ENCODE measurements around a stretch of chr2.

DNA sequence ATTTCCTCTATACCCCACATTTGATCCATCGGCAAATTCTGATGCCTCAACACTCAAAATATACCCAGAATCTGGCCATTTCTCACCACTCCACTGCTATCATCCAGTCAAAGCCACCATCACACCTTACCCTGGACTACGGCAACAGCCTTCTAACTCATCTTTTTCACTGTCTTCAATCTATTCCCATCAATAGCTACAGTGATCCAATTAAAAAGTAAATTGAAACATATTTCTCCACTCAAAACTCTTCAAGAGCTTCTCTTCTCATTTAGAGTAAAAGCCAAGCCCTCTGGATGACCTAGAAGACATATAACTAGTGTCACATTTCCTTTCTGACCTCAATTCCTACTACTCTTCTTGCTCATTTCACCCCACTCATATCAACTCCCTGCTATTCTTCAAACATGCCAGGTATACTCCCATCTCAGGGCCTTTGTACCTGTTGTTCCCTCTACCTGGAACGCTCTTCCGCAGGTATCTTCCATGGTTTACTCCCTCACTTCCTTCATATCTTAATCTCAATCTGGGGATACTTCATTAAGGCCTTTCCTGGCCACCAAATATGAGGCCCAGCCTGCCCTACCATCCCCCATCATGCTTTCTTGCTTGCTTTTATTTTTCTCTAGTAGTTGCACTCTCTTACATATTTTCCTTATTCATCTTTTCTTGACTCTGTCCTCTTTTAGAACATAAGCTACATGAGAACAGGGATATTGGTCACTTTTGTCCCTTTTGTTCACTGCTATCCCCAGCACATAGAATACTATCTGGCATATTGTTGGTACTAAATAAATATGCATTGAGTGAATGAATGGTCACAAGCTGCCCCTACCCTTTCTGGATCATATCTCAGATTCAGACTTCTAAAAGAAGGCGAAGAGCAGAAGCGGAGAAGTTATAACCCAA is 117.6 kb downstream of the WDPCP start:
- PRO-cap = no peak

GRCh38 chr2:63849041-63850071 is 7.7 kb downstream of the UGP2 start:
- PRO-cap = no peak

DNA sequence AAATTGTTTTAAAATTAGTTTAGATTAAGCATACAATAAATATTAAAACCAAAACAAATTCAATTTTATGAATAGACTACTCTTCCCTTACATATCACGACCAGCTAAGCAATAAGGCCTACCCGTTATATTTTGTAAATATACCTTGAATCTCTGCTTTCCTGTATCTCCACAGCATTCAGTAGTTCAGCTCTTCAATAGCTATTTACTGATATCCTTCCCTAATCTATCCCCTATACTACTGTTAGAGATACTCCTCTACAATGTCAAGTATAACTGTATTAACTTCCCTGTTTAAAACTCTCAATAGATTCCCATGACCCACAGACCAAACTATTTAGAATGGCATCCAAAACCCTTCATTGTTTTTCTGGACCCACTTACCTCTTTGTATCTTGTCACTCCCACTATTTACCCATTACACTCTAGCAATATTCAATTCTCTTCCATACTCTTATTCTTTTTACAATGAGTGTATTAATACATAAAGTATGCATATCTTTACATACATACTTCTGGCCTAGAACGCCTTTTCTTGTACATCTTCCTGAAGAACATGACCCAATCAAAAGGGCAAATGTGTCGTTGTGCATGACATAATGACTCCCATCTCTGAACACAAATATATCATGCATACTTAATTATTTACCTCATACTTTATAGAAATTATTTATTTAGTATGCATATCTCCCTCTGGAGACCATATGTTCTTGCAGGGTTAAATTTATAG is 52.7 kb downstream of the VPS54 start:
- PRO-cap = no peak

GRCh38 chr2:63973853-63974757 is 45.1 kb downstream of the VPS54 start:
- PRO-cap = no peak

DNA sequence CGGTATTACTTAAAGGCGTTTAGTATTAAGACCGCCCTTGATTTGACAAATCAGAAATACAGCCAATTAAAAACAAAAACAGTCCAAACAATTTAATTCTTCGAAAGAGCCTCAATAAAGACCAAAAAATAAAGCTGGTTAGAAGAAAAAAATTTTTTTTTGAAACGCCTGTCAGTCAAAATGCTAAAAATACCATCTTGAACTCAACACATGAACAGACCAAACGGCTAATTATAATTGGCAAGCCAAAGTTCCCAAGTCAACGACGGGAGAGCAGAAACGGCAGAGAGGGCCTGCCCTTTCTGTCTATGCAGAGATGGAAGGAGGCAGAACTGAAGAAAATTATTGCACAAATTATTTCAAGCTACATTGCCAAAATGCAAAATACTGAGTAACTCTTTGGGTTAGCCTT is 1.1 kb downstream of the VPS54 start:
- PRO-cap = unidirectional peak, plus-strand start at position 262 of the sequence

- PRO-cap = no peak
Measured at GRCh38 chr2:64093434-64093873, 50.8 kb downstream of the PELI1 start.

GRCh38 chr2:64098310-64098774 is 45.9 kb downstream of the PELI1 start:
- PRO-cap = no peak

GRCh38 chr2:64142923-64143235 is 1.3 kb downstream of the PELI1 start:
- PRO-cap = bidirectional peak, plus-strand start at chr2:64143418, minus-strand start at chr2:64143154

DNA sequence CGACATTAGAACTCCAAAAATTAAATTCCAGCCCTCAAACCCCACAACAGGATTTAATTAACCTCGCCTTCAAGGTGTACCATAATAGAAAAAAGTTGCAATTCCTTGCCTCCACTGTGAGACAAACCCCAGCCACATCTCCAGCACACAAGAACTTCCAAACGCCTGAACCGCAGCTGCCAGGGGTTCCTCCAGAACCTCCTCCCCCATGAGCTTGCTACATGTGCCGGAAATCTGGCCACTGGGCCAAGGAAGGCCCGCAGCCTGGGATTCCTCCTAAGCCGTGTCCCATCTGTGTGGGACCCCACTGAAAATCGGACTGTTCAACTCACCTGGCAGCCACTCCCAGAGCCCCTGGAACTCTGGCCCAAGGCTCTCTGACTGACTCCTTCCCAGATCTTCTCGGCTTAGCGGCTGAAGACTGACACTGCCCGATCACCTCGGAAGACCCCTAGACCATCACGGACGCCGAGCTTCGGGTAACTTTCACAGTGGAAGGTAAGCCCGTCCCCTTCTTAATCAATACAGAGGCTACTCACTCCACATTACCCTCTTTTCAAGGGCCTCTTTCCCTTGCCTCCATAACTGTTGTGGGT is 110.5 kb upstream of the PELI1 start:
- PRO-cap = no peak

- PRO-cap = no peak
Measured at GRCh38 chr2:64277045-64277776, 133.0 kb upstream of the PELI1 start.

DNA sequence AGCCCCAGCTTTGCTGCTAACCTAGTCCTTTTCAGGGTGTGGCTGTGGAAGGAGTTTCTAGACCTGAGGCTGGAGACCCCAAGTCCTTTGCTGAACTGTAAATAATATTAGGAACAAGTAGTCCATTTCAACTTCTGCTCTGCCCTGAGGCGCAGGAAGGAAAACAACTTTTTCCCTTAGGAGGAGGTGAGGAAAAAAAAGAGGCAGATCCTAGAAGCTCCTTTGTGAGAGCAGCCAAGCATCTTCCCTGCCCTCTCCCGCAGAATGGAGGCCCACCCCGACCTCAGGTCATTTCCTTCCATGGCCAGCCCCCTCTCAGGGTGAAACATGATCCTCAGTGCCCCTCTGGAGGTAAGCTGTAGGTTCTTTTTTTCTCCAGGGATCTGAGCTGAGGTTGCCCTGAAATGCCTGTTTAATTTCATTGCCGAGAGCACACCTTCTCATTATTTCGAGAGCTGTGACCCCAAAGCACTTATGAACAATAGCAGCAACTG is 122.7 kb upstream of the LGALSL start:
- PRO-cap = no peak

DNA sequence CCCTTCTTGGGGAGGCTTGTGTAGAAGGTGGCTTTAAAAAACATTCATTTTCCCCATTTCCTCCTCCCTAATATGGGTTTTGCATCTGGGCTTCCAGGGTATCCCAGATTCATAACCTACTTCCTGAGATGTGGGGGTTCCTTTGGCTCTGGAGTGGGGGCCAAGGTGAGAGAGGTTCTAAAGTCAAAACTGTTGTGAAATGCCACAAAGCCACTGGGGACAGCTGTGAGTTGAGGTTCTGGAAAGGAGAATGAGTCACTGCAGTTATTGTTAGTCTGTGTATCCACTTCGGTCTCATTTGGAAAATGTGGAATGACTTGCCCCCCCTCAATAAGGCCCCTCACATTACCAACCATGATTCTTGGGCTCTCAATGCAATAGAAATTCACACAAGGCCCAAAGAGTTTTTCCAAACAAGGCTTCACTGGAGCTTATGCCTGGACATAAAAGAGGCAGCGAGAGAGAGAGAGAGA is 51.1 kb upstream of the LGALSL start:
- PRO-cap = no peak

DNA sequence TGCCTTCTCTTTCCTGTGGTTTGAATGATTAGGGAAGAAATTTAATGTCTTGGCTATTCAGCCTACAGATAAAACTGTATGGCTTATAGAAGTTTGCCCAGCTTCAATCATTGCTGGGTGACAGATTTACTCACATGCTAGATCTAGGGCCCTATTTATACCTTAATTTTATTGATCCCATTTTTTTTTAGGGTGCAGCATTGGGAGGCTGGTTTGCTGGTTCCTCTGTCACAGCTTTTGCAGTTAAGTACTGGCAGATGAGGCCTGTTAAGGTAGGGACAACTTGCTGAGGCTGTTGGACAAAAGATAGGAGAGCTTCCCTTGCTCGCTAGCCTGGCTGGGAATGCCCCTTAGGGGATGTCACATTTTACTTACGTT is 8.1 kb downstream of the LGALSL start:
- PRO-cap = no peak

DNA sequence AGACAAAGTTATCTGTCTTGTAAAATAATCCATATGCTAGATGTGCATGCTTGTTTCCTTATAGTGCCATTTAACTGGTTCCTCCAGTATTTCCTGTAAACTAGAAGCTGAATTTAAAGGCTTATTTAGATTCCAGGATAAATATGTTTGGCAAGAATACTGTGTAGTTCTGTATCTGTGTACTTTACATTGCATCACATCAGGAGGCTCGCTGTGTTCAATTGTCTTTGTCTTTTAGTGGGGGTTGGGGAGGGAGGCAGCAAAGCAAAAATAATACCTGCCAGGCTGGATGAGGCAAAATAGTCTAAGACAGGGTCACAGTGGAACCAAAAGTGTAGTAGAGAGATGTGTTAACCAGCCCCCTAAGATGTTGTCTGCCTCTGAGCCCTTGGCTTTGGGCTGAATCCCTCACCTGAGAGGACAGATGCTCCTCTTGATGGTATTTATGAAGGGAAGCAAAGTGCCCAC is 7.5 kb upstream of the AFTPH start:
- PRO-cap = no peak

DNA sequence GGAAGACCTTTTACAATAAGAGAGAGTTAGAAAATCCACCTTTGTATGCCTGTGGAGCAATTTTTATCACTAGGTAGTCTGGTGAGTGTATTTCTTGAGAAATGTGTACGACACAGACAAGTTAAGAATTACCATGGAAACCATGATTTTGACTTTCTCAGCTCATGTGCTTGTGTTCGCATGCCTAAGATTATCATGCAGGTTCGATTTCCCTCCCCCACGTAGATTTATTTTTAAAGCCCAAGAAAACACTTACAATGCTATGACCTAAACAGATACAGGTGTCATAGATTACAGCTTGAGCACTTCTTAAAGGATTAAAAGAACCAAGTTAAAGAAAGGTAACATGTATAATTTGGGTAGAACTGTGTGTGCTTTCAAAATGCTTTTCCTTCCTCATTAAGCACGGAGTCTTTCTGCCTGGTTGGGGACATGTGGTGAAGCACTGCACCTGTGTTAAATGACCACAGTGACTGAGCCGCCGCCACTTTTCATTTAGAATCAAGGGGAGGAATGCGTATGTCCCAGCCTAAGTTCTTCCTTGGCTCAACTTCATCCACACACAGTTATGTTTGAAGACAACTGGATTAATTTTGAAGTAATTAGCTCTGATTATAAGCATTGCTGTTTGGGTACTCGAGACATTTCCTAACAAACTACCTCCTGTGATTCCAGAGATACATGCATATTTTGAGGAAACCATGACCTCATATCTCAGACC is 16.5 kb downstream of the SERTAD2 start:
- PRO-cap = no peak

DNA sequence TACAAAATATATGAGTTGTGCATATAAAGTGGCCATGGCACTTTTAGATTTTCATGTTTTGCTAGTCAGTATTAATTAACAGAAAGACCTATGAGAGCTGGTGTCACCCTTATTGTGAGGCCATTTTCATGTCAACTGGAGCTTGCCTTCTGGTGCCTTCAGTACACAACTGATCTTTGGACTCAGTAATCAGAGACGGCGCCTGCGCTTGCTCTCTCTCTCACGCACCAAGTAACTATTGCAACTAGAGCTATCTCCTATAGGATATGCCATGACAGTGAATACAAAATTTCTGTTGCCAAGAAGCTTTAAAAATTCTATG is 3.0 kb downstream of the SERTAD2 start:
- PRO-cap = bidirectional peak, plus-strand start at position 185 of the sequence, minus-strand start at position 163 of the sequence; unidirectional peak, minus-strand start at position 233 of the sequence

GRCh38 chr2:64727046-64727803 is 73.5 kb upstream of the SERTAD2 start:
- PRO-cap = no peak

DNA sequence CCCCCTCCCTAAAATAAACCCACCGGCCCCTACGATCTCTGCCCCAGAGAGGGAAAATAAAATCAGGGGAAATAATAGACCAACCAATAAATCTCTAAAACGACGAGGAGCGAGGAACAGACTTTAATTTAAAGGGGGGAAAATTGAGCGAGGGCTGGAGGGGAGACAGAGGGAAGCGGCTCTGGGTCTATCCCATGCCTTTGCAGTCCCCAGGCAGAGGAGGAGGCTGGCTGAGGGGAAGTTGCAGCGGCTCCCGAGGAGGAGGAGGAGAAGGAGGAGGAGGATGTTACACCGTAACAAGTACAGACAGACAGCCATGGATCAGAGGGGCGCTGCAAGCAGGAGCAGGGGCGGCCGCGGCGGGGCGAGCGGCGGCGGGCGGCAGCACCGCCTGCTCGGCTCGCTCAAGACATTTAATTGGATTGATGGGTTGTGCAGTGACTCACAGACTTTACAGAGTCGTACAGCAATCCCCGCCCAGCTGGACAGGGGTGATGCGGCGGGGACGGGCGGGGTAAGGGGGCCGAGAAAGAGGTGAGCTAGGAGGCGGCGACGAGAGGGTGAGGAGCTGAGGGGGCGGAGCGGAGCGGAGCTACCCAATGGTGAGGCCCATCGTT is 96.9 kb upstream of the SERTAD2 start:
- PRO-cap = bidirectional peak, plus-strand start at position 313 of the sequence, minus-strand start at position 208 of the sequence; unidirectional peak, minus-strand start at position 415 of the sequence; bidirectional peak, plus-strand start outside the sequence, minus-strand start at position 534 of the sequence

GRCh38 chr2:64766586-64767564 is 113.2 kb upstream of the SERTAD2 start:
- PRO-cap = no peak

GRCh38 chr2:64857804-64858592 is 131.2 kb upstream of the SLC1A4 start:
- PRO-cap = no peak

All from Metastatic Lung Carcinoma in the Adrenal Gland (tissue), 1 donor.